Pericardium fibroblast (primary cell): ENCODE data around the gene NUTM2A.

- RAMPAGE, long total RNA, result no peak
These were observed 978 bp upstream of the LDB3 start for GRCh38 chr10:86667218-86667847.

DNA sequence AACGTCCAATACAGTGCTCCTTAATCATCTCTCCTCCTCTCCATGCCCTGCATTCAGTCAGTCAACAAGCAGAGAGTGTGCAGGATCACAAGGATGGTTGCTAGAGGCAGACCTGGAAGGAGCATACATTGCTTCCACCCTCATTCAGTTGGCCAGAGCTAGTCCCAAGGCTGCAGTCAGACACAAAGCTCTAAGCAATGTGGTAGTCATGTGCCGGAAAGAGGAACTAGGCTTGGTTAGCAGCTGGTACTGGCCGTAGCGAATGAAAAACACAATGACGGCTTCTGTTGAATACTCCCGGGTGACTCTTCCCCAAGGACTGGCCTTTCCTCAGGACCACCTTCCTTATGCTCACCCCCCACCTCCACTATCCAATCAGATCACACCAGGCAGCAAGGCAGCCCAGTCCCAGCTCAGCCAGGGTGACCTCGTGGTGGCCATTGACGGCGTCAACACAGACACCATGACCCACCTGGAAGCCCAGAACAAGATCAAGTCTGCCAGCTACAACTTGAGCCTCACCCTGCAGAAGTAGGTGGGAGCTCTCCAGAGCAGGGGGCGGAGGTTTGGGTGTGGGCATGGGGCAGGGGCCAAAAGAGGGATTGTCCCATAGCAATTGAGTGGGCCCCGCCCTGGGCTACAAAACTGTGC, 10.8 kb downstream of the LDB3 start:
- RAMPAGE, long total RNA, result no peak

DNA sequence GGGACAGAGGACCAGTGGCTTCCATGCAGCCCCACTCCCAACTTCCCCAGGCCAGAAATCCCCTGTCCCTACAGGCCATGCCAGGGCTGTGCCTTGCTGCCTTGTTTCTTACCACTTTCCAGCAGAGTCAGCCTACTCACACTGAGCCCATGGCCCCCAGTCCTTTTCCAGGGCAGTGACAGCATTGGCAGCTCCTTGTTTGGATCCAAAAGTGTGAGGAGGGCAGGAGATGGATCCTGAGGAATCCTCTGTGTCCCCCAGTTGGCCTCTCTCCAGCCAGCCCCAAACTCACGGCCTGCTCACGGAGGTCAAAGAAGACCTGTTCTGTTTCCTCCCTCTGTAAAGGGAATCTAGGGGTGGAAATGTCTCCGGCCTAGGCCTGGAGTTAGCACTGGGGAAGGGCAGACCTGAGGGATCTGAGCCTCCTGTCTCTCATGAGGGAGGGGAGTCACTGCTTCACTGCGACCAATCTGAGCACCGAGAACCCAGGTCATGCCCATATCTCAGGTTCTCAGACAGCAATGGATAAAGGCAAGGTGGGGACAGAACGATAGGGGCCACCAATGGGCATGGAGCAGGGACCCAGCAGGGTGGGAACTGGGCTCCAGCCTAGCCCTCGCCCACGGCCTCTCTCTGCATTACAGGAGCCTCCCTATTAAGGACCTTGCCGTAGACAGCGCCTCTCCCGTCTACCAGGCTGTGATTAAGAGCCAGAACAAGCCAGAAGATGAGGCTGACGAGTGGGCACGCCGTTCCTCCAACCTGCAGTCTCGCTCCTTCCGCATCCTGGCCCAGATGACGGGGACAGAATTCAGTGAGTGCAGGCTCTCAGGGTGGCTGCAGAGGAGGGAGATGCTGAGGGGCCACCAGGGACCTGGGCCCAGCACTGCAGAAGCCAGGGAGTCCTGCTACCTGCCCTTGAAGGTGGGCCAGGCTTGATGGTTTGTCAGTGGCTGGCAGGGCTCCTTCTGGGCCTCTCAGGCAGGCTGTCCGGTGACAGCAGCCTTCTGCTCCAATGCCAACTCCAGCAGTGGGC, 23.3 kb downstream of the LDB3 start:
- RAMPAGE, long total RNA, result no peak

GRCh38 chr10:86744050-86744969, 12.1 kb upstream of the BMPR1A start:
- RAMPAGE, long total RNA, result no peak

- RAMPAGE, long total RNA, result no peak
These were observed 841 bp downstream of the BMPR1A start for GRCh38 chr10:86757214-86757705.

DNA sequence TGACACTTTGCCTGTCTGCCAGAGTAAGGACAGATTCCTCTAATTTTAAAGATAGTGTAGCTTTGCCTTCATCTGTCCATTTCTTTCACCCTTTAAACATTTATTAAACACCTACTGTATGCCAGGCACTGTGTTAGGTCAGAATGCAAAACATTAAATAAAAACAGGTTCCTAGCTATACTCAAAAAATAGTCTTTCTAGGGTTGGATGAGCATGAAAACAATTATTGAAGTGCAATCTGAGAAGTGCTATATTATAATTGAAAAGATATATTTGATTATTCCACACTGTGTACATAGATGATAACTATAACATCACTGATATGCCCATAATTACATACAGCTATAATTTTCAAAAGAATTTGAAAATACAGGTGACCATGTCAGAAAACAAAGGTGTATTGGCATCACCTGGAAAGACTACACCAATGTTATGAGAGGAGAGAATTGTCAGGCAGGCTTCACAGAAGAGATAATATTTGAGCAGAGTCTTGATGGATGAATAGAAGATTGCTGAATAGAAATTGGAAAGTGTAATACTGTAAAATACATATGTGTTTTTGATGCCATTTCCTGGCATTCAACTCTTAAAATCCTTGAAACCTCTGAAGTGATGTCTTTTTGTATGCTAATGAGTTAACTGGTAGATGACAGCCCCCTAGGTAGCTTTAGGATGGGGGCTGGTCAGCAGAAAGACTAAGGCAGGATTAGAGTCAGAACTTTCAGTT, 84.8 kb downstream of the BMPR1A start:
- RAMPAGE, long total RNA, result no peak

GRCh38 chr10:87059919-87060590, 34.6 kb downstream of the GLUD1 start:
- RAMPAGE, long total RNA, result no peak

DNA sequence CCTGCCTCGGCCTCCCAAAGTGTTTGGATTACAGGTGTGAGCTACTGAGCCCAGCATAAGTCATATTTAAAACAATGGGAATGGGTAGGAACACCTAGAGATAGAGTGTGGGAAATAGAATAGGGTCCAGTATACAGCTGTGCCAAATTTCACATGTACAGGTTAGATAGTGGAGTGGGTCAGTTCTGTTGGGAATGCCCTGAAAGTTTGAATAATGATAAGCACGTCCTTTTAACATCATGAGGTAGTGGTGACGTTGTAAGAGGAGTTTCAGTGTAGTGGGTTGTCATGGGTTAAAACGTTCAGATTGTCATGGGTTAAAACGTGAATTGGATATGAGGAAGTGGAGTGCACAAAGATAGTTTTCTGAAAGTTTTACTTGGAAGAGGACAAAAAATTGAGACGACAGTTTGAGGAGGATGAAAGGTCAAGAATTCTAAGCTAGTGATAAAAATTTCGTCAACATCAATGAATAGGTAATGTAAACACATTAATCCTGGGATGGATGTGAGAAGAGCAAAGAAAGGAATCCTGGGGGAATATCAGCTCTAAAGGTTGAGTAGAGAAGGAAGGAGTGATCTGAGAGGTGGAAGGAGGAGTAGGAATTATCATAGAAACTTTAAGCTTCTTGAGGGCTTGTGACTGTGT, 20.4 kb downstream of the SHLD2 start:
- RAMPAGE, long total RNA, result no peak

GRCh38 chr10:87184421-87184995, 40.7 kb upstream of the NUTM2A start:
- RAMPAGE, long total RNA, result no peak

- RAMPAGE, long total RNA, result no peak
These were observed 13.4 kb upstream of the NUTM2A start for GRCh38 chr10:87211834-87212317.

- RAMPAGE, long total RNA, result no peak
These were observed at the start of gene NUTM2A for GRCh38 chr10:87225103-87225736. NUTM2A (plus strand) TSS chr10:87225448.

DNA sequence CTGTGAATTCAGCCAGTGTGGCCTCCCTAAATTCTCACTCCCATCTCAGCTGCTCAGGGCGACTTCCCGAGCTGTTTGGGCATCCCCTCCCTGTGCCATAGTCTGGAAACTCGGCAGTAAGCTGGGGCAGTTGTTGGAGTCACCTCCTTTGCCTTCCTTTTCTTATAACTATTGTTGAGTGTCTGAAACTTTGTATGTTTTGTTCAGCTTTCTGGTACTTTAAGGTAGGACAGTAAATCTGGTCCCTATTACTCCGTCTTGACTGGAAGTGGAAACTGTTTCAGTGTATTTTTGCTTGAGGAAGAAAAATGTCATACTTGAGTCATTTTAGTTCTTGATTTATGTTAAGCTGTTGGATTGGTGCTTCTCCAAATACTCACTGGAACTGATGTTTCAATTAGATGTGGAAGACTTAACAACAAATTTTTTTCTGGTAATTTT, 33.6 kb downstream of the MINPP1 start:
- RAMPAGE, long total RNA, result no peak

- RAMPAGE, long total RNA, result no peak
These were observed 74.0 kb upstream of the PAPSS2 start for GRCh38 chr10:87585598-87586201.

DNA sequence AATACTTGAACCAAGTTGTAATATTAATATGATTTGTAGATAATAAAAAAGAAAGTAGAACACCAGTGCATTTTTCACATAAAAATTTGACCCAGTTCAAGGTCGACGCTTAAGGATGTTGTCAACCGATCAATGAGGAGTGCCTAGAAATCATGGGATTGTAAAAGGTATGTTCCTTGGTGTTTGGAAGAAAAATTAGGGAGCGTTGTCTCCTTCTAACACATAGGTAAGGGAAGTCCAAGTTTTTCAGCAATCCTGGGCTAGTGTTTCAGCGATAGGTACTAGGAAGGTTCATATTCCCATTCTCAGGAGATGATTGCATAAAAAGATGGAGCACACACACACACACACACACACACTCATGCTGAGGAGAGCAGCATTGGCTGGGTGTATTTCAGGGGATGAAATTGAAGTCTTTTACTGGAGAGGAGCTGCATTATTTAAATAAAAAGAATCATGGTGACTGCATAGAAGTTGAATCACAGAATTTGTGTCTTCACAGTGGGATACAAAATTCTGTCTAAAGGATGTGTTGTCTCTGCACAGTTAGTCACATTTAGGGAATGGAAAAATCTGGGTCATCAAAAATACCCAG, 10.7 kb downstream of the PAPSS2 start:
- RAMPAGE, long total RNA, result no peak

DNA sequence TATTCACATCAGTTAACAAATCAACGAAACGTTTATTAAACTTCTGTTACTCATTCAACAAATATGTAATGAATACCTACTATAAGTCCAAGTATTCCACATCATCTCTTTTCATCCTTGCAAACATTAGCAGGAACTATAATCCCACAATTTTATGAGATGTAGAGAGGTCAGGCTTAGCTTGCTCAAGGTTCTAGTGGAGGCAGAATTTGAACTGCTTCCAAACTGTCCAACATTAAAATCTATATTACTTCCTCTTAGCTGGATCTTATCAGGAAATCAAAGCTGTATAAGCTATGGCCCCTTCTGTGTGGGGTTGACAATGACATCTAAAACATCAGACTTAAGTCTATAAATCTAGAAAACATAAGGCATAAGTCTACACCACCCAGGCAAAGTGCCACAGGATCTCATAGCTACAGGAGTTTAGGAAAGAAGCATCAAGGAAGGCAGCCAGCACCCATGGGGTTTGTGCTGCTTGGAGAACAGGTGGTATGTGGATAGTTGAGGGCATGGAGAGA, 34.4 kb downstream of the PAPSS2 start:
- RAMPAGE, long total RNA, result no peak

DNA sequence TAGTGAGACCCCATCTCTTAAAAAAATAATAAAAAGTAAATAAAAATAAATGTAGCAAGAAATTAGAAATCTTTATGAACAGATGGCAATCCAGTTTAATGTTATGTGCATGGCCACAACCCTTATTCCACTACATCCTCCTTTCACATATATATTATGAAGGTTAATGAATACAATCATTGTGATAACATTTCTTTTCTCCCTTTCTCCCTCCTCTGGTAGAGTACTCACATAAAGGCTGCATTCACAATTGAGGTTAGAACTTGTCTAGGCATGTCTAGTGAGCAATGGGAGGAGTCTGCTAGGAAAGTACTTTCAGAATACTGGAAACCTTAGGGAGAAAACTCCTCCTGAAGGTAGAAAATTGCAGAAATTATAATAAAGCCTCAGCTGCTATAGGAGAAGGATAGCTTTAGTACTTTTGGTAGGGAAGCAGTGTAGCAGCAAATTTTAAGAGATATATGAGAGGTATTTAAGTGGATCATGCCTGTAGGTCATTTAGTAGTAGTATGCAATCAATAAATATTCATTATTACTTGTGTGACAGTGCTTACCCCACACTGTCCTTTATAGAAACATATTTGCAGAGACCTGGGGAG, 20.2 kb downstream of the KLLN start:
- RAMPAGE, long total RNA, result no peak

DNA sequence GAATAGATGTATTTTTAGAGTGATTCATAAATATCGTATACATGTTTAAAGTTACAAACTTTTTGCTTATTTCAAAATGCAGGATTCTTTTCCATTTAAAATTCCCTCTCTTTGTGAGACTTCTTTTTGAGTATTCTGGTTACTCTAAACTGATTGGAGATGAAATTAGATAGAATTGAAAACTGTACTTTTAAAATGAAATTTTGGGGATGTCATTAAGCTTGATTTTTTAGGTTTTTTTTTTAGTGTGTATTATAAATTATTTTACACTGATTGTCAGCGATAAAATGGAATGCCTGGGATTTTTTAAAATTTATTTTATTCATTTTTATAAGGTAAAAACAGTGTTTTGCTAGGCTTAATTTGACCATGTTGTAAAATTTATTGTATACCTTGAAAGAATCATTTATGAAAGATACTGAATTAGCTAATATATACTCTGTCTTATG, 8.5 kb downstream of the PTEN start:
- RAMPAGE, long total RNA, result no peak

- RAMPAGE, long total RNA, result no peak
These were observed 10.5 kb downstream of the PTEN start for GRCh38 chr10:87873686-87874497.

DNA sequence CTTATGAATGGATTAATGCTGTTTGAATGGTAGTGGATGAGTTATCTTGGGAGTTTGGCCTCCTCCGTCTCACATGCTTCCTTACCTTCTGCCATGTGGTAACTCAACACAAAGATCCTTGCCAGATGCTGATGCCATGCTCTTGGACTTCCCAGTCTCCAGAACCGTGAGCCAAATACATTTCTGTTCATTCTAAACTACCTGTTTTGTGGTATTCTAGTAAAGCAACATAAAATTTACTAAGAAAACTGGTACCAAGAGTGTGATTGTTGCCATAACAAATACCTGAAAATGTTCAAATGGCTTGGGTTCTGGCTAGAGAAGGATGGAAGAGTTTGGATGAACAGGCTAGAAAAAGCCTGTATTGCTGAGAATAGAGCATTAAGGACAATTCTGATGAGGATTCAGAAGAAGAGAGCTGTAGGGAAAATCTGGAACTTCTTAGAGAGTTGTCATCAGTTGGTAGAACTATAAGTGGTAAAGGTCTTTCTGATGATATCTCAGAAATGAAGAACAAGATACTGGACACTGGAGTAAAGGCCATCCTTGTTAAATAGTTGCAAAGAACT, 23.4 kb downstream of the PTEN start:
- RAMPAGE, long total RNA, result no peak

GRCh38 chr10:87945986-87947178, 83.0 kb downstream of the PTEN start:
- RAMPAGE, long total RNA, result no peak